Hair follicle dermal papilla cell (primary cell): Measurements from ENCODE around the gene NKD2.

GRCh38 chr5:190398-190973 is 809 bp upstream of the LRRC14B start:
- CAGE, long polyA plus RNA, result no peak

GRCh38 chr5:206850-207731 is 10.9 kb downstream of the CCDC127 start:
- CAGE, long polyA plus RNA, result no peak

GRCh38 chr5:253677-253978 is 17.8 kb upstream of the PDCD6 start:
- CAGE, long polyA plus RNA, result no peak

- CAGE, long polyA plus RNA, result no peak
Measured at GRCh38 chr5:280787-281501, 9.5 kb downstream of the PDCD6 start.

GRCh38 chr5:473716-474705 is 31.0 kb downstream of the EXOC3 start:
- CAGE, long polyA plus RNA, result no peak

DNA sequence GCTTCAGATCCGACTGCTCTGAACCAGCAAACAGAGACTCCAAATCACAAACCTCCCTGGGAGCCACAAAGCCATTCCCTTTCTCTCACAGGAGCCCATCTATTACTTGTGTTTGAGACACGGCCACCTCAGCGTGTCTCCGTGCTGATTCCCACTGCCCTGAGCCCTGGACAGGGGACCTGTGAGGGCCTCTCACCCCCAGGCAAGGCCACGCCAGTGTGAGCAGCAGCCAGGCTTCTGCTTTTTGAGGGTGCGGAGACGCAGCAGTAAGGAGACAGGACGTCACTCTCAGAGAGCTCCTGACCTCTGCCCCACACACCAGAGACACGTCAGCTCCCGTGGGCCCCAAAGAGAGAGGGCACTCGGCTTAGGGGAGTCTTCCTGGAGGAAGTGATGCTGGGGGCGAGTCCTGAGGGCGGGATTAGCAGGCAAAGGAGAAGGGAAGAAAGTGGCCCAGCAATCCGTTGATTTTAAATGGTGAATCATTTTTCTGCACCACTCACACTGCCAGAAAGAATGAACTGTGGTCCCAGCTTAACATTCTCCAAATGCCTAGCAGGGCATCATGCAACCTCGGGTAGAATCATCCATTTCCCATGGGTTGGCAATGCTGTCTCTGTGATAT is 24.0 kb upstream of the SLC9A3 start:
- CAGE, long polyA plus RNA, result no peak

- CAGE, long polyA plus RNA, result no peak
Measured at GRCh38 chr5:801545-801799, 16.9 kb upstream of the ZDHHC11B start.

DNA sequence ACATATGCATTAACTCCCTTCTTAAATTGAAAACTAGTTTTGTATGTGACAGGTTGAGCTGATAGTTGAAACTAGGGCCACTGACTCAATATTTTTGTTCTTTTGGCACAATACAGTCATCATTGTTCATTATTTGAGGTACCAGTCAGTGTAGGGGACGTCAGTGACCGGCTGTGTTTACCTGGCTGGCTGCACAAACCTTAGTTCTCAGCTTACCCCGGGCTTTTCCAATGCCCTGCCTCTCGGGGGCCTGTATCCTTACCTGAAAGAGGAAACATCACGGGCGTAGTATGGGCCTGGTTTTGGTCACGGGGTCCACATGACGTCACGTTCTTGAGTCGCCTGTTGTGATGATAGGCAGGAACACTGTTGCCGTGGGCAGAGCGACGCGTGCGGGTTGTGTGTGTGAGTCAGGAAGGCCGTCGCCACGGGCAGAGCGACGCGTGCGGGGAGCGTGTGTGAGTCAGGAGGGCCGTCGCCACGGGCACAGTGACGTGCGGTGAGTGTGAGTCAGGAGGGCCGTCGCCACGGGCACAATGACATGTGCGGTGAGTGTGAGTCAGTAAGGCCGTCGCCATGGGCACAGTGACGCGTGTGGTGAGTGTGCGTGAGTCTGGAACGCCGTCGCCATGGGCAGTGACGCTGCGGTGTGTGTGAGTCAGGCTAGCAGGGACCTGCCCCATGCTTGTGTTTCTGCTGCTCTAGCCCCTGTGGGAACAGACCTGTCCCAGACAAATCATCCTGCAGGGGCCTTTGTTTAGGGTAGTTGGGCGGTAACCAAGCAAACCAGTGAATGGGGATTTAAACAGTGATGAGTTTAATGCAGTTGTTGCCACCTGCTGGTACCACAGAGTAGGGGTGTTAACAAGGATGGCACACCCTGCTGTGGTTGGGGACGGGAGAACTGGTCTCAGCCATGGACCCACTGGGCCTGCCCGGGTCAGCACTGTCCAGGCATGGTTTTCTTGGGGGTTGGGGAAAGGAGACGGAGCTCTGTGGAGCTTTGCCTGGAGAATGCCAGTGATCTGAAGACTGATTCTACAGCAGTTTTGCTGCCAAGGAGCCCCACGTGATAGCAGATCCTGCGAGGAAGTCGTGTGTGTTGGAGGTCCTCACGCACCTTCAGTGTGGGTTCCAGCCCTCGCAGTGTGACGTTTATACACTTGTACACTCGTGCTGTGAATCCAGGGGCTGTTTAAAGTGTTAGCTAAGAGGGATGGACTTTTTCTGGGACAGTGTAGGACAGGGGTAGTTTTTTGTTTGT is 19.8 kb downstream of the TRIP13 start:
- CAGE, long polyA plus RNA, result no peak

DNA sequence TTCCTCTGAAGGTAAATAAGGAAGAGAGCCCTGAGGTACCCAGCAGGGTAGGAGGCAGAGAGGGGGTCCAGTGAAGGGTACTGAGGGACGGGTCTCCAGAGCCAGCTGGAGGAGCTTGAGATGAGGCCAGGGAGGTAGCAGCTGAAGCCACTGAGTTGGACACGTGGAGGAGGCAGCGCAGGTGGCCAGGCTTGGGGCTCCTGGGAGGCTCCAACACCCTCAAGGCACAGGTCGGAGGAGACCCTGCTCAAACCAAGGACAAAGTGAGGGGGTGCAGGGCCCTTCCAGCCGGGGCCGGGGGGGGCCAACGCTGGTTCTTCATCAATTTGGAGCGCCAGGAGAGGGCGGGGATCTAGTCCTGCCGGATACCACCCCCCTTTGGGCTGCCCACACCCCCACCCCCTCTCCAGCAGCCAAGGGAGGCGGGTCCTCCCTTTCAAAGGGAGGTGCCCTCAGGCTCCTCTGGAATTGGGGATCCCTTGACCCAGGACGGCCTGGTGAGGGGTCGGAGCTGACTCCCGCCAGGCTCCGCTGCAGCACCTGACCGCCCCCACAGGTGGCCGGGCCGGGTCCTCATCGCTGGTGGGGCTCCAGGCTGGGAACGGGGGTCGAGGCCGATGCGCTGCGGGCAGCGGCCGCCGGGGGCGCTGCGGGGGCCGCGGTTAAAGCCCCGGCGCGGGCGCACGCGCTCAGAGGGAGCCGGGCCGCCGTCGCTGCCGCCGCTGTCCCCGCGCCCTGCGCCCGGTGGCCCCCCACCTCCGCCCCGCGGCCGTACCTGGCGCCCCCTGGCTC is at the start of gene NKD2:
Gene NKD2 (plus strand): TSS at position 692 of the 792 bp plus-strand sequence.
- CAGE, long polyA plus RNA, result no peak

GRCh38 chr5:1075278-1075858 is 36.5 kb downstream of the SLC12A7 start:
- CAGE, long polyA plus RNA, result no peak

GRCh38 chr5:1090581-1090874 is 21.3 kb downstream of the SLC12A7 start:
- CAGE, long polyA plus RNA, result no peak

- CAGE, long polyA plus RNA, result no peak
Measured at GRCh38 chr5:1098637-1099451, 13.0 kb downstream of the SLC12A7 start.

GRCh38 chr5:1124500-1125299 is 12.8 kb upstream of the SLC12A7 start:
- CAGE, long polyA plus RNA, result no peak

DNA sequence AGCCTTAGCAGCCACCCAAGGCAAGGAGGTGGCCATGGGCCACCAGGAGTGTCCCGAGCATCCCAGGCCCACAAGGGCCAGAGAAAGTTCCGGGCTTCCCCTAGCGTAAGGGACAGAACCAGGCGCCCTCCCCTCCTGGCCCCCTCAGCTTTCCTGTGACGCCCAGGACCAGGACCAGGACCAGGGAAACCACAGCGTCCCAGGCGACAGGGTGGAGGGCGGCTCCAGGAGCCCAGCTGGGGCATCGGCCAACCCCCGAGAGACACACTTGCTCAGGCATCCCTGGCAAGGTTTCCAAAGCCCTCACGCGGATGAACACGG is 17.4 kb upstream of the SLC12A7 start:
- CAGE, long polyA plus RNA, result no peak

- CAGE, long polyA plus RNA, result no peak
Measured at GRCh38 chr5:1237957-1238366, 12.8 kb downstream of the SLC6A18 start.

DNA sequence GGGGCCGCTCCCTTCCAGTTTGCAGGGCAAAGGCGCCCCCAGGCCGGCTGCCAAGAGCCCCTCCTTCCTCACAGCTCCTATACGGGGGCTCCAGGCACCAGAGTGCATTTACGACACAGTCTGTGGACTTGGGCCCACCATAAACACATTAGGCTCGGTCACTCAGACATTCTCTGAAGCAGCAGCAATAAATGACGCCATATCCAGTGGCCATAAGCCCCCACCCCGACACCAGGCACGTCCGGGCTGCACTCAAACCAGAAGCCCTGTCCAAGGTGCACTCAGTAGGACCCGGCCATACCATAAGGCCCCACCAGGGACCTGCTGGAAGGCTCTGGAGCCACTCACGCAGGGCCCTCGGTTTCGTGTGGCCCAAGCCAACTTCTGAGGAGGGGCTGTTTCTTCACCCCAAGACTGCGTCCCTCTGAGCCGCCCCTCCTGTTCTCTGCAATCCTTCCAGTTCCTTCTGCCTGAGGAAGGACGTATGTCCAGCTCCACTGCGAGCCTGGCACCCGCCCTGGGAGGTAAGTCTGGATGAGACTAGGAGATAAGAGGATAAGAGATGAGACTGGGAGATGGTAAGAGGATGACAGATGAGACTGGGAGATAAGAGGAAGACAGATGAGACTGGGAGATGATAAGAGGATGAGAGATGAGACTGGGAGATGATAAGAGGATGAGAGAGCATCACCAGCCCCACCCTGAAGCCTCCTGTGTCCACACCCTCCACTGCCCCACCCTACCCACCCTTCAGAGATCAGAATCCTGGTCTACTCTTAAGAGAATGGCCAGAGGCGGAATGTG is 26.8 kb downstream of the SLC6A18 start:
- CAGE, long polyA plus RNA, result no peak

- CAGE, long polyA plus RNA, result no peak
Measured at GRCh38 chr5:1328482-1329238, 16.2 kb downstream of the CLPTM1L start.

GRCh38 chr5:1344021-1344692 is 742 bp downstream of the CLPTM1L start:
- CAGE, long polyA plus RNA, result no peak

DNA sequence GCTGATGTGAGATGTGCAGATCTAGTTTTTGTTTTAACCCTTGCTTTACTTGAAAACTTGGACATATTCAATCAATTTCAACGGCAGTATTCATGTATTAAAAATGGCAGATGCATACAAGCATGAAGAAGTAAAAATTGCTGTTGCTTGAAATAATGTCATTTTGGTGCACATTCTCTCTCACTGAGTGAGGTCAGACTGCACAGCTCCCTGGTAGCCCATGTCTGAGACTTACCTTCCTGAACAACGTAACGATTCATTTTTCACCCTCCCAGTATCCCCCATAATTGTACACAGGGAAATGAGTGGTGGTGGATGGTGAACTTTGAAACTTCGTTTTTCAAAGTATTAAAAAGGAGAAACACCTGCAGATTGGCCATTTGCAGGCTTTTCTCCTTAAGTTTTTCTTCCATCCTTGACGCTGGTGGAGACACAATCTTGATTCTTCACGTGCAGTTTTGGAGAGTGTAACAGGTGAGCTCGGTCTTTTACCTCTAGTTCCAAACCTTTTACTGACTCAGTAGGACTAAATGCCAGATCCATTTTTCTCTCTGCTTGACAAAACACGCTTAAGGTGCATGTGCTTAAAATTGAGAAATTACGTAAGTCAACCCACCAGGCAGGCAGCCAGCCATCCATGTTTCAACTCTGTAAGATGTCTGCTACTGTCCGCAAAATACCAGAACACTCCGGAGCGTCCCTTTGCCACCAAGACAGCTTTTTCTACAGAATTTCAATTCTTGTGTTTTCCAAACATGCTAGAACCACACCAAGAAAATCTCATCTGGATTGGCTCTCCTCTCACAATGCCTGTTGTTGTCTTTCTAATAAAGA is 15.6 kb upstream of the SLC6A3 start:
- CAGE, long polyA plus RNA, result no peak

DNA sequence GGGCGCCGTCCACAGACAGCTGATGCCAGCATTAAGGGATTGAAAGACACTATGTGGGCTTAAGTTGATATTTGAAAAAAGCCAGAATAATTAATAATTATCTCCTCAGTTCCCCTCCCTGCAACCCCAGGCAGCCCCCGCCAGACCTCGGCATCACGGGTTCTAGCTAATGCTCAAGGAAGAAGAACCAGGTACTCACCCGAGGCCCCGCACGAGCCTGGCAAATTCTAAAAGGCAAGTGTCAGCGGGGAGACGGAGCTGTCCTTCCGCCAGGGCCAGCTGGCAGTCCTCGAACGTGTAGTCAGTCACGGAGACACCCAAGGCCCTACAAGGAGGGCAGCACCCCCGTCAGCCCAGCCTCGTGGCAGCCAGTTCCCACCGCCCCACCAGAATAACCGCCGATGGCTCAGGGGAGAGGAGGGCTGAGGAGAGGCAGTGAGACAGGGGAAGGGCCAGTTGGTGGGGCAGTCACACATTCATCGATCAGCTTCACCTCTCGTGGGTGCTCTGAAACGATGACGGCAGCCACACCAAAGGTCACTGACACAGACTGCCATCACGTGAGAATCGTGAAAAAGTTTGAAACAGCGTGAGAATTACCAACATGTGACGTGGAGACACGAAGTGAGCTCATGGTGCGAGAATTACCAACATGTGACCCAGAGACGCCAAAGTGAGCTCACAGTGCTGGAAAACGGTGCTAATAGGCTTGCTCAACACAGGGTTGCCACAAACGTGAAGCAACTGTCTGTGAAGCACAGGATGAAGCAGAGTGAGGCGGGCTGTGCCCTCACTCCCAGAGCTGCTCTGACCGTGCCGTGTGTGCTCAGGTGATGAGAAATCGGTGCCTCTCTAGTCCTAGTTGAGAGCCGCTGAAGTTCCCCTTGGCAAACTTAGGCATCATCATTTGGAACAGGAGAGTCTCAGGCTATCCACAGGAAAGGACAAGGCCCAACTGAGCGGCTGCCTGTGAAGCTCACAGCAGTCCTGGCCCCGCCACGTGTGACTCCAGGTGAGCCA is 29.4 kb upstream of the SLC6A3 start:
- CAGE, long polyA plus RNA, result no peak